ENCODE measurements around the genes RNASEK, ASGR1 and TNK1.

DNA sequence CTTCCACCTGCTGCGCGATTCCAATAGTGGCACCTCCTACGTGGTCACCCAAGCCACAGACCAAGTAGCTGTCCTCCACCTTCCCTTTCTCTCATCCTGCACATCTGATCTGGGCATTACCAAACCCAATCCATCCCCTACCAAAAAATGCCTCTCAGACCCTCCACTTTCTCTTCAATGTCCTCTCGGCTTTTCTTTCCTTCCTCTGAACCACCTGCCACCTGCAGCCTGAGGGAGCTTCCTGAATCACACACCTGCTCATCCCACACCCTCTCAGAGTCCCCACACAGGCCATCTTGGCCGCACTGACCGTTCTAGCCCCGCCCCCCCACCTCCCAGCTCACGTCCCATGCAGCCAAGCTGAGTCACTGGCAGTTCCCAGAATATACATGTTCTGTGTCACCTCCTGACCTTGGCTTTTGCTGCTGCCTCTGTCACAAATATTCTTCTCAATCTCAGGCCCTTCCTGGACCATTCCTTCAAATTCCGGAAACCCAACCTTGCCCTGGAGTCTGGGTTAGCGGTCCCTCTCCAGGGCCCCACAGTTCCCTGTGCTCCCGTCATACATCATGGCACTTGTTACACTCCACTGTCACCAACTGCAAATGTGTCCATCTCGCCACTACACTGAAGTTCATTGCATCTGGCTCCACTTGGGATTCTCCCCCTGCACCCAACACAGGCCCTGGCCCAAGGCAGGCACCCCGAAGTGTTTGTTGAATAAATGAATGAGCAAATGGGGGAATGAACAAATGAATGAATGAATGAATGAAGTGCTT lies 12.7 kb downstream of the PIMREG start:
- PRO-cap, 2 experiments, result no peak in any of the 2 experiments

DNA sequence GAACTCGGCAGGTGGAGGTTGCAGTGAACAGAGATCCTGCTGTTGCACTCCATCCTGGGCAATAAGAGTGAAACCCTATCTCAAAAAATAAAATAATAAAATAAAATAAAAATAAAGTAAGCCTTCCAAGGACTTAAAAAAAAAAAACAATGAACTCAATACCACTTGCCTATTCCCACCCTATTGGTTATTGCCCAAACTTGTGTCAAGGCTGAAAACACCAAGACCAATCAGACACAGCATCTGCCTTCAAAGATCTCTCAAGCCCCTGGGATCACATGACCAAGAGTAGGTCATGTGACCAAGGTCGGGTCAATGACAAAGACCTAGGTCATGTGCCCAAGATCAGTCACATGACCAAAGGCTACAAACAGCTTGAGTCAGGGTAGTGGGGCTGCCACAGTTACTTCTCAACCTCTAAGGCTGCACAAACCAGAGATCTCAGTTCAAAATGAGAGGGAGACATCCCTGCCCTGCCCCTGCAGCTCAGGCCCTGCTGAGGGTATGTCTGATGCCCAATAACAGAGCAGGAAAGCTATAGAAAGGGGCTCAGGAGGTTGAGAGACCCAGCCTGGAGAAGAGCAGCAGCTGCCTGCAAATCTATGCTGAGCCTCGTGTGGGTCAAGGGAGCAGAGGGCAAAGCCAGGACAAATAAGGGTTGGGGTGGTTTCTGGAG lies 48.7 kb downstream of the PIMREG start:
- PRO-cap, 2 experiments, result no peak in any of the 2 experiments

DNA sequence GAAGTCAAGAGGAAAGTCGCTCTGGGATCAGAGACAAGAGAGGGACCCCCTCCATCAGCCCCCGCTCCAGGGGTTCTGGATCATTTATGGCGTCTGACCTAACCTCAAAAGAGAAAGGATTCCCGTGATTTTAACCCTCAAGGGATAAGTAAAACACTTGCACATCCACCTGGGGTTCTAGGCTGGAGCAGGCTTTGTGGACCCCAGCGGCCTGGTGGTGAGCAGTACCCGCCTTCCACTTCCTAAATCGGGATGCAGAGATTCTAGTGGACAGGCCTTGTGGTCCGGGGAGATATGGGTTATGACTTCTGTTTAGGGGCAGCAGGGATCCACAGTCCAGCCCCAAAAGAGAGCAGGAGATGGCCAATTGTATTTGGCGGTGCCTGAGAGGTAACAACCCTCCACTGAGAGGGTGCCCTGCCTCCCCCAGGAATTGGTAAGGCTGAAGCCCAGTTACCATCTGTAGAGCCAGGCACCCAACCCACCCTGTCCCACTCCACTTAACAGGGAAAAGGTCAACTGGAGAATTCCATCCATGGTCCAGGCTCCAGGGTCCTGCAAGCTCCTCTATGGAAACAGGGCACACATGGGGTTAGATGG lies 768 bp upstream of the PITPNM3 start:
- PRO-cap, 2 experiments, result no peak in any of the 2 experiments

- PRO-cap, 2 experiments, result no peak in any of the 2 experiments
Observed at GRCh38 chr17:6714340-6714605, 1.1 kb upstream of the SLC13A5 start.

- PRO-cap, 2 experiments, result no peak in any of the 2 experiments
Observed at GRCh38 chr17:6858103-6858501, 26.6 kb upstream of the TEKT1 start.

GRCh38 chr17:7012163-7012835 lies at the start of gene RNASEK:
Gene RNASEK, plus strand, starts transcription at chr17:7012624.
- PRO-cap, 2 experiments, result peak in 2 of 2 experiments; most common plus-strand start chr17:7012390 (in 1); most common minus-strand start chr17:7012303 (in 2)

- PRO-cap, 2 experiments, result peak in 1 of 2 experiments; most common plus-strand start chr17:7046037 (in 1)
Observed at GRCh38 chr17:7045890-7046652, 2.2 kb upstream of the SLC16A11 start.

- PRO-cap, 2 experiments, result no peak in any of the 2 experiments
Observed at GRCh38 chr17:7133295-7133983, 18.8 kb upstream of the ASGR2 start.

DNA sequence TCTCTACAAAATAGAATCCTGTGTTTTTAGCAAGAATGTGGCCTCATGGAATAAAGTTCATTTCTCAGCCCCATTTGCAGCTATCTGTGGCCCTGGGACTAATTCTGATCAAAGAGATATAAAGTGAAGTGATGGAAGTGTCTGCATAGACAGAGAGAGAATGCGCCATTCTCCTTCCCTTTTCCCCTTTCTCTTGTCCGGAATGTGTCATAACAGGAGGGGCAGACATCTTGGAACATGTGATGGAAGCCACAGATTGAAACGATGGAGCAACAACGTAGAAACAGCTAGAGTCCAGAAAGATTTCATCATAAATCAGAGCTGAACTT lies 11.4 kb downstream of the ASGR1 start:
- PRO-cap, 2 experiments, result peak in 2 of 2 experiments; most common minus-strand start position 195 of the sequence (in 2)

DNA sequence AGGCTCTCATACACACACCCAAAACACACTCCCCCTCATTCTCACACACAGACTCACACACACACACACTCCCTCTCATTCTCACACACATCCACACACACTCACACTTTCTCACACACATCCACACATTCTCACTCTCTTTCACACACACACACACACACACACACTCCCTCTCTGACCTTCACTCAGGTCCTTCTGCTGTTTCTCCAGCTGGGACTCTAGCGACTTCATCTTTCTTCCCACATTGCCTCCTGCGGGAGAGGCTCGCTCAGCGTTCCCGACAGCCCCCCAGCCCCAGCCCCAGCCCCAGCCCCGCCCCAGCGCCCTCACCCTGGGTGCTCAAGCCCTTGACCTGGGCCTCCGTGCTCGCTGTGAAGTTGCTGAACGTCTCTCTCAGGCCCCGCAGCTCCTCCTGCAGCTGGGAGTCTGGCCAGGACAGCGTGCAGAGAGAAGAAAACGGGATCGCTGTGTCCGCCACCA lies 2.5 kb downstream of the ASGR1 start:
- PRO-cap, 2 experiments, result no peak in any of the 2 experiments

GRCh38 chr17:7179222-7180153 lies at the start of gene ASGR1:
Gene ASGR1, minus strand, starts transcription at chr17:7179370.
- PRO-cap, 2 experiments, result peak in 2 of 2 experiments; most common plus-strand start chr17:7179849 (in 1); most common minus-strand start chr17:7179358 (in 2)

DNA sequence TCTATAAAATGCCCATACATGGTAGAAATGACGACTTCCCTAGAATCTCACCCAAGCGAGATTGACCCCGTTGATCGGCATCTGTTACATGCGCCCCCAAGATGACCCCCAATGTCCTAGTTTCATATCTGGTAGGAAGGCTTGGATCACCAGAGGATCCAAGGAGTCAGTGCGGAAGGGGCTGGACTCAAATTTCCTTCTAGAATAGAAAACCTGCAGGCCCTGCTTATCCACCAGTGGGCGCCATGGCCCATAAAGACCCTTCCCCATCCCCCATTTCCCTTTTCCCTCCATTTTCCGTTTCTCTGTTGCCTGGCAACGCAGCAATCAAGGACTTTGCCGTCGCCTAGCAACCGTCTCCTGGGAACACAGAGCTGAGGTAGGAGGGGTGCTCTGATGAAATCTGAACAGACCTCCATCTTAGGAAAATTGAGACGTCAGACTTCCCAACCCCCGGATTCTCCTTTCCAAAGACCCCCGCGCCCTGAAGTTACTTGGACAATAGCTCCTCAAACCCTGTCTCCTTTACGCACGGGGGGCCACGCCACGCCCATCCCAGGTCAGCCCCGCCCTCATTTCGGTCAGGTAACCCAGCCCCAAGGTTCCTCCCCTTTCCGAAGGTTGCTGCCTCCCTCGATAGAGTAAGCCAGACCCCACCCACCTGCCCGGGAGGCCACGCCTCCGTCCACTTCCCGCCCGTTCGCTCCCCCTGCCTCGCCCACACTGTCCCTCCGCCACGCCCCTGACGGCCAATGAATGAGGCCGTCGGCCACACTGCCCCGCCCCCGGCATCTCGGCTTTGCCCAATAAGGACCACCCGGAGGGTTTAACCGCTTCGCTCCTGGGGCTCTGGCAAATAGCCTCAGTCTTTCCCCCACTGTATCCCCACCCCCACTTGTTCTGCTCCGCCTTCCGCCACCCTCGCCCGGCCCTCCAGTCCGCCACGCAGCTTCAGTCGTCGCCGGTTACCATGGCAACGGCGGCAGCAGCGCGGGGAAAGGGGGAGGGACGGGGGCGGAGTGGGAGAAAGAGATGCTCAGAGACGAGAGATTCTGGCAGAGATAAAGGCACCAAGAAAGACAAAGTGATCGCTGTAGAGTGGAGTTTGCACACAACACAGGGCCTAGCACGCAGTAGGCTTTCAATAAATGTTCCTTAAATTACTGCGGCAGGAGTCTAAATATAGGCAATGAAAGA lies 3.3 kb downstream of the DLG4 start:
- PRO-cap, 2 experiments, result peak in 2 of 2 experiments; most common plus-strand start position 888 of the sequence (in 1); most common minus-strand start position 725 of the sequence (in 2)

DNA sequence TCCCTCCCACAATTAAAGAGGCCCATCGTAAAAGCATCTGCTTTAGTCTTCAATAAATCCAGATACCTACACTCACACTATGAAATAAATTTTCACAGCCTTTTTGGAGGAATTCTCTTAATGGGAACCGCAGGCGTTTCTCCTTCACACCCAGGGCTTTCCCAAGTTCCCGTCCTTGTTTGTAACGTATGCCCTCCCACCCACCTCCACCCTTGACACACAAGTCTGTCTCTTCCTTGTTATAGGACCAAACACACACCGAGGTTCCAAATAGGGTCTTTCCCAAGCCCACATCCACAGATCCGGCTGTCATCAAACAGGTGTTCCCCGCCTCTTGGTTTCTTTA lies 1.0 kb downstream of the CTDNEP1 start:
- PRO-cap, 2 experiments, result no peak in any of the 2 experiments

DNA sequence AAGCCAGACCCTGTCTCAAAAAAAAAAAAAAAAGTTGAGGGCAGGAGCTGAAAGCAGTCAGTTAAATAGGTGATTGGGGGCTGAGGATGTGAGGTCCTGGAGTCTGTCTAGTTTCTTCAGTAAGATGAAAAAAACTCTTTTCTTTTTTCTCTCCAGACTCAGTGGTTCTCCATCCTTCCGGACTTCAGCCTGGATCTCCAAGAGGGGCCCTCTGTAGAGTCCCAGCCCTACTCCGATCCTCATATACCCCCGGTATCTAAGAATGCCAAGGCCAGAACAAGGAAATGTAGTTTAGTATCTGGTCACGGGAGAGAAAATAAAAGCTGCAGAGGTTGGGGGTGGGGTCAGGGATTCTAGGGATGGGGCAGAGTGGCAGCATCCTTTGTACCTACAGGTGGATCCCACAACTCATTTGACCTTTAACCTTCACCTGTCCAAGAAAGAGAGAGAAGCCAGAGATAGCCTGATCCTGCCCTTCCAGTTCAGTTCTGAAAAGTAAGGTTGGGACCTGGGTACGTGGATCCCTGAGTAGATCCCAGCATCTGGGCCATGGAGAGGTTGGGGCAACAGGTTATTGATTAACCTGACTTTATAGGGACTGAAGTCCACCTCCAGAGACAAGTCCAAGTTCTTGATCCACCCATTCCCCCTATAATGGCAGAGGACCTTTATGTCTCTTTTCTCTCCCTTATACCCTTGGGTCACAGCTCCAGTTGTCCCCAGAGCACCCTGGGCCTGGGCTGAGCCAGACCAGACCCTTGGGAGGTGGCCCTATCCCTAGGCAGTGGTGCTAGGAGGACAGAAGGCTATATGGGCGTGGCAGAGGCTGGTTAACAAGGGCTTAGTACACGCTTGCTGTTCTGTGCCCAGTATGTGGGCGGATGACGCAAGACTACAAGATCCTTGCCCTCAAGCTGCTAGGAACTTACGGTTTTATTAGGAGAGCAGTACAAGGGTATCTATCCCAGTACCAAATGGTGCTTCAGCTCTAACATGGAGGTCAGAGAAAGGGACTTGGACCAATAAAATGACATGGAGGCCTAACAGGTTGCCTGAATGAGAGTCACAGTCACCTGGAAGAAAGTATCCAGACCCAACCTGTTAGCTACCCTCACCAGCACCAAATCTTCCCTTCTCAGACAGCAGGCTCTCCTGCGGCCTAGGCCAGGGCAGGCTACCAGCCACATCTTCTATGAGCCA lies 3.4 kb downstream of the CLDN7 start:
- PRO-cap, 2 experiments, result peak in 2 of 2 experiments; most common plus-strand start position 620 of the sequence (in 2); most common minus-strand start position 490 of the sequence (in 2)

- PRO-cap, 2 experiments, result peak in 1 of 2 experiments; most common plus-strand start chr17:7381091 (in 1)
Observed at GRCh38 chr17:7380722-7381823, at the start of gene TNK1. Gene TNK1, plus strand, starts transcription at chr17:7381089.

- PRO-cap, 2 experiments, result no peak in any of the 2 experiments
Observed at GRCh38 chr17:7426139-7426567, 737 bp downstream of the SPEM2 start.

DNA sequence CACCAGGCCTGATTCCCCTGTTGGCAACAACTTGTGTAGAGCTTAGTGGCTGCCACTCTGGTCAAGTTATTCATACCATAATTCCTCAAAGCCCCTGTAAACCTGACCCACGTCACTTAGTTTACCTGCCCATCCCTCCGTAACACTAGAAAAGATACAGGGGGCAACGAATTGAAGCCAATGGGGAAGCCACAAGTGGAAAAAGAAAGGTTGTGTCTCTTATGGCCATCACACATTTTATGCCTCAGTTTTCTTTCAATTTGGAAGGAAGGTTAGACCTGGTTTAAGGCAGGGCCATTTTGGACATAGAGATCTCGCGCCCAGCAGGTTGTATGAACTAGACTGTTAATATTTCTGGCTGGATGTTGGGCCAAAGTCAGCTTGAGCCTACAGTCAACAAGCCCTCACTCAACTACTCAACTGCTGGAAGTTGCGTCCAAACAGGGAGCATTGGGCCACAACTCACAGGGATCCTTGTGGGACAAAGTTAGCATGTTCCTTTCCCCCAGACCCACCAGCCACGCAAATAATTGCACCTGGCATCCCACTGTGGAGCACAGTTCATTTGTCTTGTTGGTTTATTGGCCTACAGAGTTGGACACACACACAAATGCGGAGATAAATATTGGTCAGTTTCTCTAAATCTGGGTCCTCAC lies 14.1 kb downstream of the CHRNB1 start:
- PRO-cap, 2 experiments, result no peak in any of the 2 experiments

DNA sequence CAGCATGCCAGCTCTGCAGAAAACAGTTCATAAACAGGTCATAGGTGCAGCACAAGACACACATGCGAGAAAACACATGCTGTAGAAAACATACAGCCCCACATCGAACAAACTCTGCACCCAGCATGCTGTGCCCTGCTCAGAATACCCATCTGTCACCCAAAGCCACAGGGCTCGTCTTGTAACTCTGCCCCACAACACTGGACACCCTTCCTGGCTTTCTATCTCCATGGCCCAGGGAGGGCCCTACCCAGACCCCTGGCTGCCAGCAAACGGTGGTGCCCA lies 899 bp downstream of the ZBTB4 start:
- PRO-cap, 2 experiments, result peak in 2 of 2 experiments; most common plus-strand start position 30 of the sequence (in 2)

DNA sequence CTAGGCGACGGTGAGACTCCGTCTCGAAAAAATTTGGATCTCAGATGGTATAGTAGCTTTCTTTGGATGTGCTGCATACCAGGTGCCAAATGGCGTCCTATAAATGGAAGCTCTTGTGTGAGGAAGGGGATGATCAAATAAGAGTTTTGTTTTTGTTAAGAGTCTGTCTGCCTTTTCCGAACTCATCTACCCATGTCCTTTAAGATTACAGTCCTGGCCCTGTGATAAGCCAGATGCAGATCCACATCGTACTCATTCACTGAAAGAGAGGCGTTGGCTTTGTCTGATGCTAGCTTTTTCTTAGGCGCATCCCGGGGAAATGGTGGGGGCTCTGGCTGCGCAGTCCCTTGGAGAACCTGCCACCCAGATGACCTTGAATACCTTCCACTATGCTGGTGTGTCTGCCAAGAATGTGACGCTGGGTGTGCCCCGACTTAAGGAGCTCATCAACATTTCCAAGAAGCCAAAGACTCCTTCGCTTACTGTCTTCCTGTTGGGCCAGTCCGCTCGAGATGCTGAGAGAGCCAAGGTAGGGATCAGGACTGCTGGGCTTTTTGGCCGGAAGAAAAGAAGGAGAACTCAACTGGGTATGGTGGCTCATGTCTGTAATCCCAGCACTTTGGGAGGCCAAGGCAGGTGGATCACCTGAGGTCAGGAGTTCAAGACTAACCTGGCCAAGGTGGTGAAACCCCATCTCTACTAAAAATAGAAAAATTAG lies 26.9 kb downstream of the SLC35G6 start:
- PRO-cap, 2 experiments, result no peak in any of the 2 experiments

GRCh38 chr17:7557056-7557682 lies 1.4 kb upstream of the TNFSF13 start:
- PRO-cap, 2 experiments, result no peak in any of the 2 experiments

Measured in Metastatic Liver Carcinoma in the Adrenal Gland (tissue), 2 donors.